ENCODE results near the gene FAM81B.

GRCh38 chr5:93602266-93603014 is 19.4 kb downstream of the NR2F1 start:
- RRBS: no CpG with 5 or more reads among the region's 37 CpGs

- RRBS: 2% methylated on average over 8 of the region's 31 CpGs
These were observed 37.3 kb downstream of the NR2F1 start for GRCh38 chr5:93620275-93620846.

GRCh38 chr5:93620847-93622046 is 38.2 kb downstream of the NR2F1 start:
- RRBS: 6% methylated on average over 23 of the region's 94 CpGs

GRCh38 chr5:94617912-94618422 is 437 bp downstream of the KIAA0825 start:
- RRBS: no CpG with 5 or more reads among the region's 23 CpGs

DNA sequence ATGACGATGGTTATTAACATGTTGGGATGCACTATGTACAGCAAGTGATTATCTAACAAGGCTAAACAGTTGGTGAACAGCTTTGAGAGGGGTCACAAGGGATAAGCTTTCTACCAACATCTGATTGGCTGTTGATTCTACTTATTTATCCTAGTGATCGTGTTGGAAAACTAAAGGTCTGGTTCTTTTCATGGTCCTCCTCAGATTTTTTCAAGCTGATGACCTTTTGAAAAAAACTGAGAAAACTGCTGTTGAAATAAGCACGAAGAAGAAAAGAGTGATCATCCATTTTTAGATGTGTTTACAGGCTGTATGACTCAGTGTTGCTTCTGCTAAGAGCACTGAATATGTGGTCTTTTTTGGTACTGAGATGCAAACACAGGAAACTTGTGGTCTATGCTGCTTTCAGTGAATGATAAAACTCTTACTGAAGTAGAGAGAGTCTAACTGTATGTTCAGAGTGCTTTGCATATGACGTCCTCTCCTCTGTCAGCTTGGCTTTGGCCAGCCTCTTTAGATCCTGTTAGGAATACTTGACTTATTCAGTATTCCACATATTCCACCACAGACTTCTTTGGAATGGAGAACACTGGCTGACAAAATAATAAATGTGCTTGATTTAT is 174.8 kb downstream of the SLF1 start:
- RRBS: no CpG with 5 or more reads among the region's 4 CpGs

- RRBS: no CpG with 5 or more reads among the region's 8 CpGs
These were observed 252.2 kb downstream of the SLF1 start for GRCh38 chr5:94870681-94871102.

DNA sequence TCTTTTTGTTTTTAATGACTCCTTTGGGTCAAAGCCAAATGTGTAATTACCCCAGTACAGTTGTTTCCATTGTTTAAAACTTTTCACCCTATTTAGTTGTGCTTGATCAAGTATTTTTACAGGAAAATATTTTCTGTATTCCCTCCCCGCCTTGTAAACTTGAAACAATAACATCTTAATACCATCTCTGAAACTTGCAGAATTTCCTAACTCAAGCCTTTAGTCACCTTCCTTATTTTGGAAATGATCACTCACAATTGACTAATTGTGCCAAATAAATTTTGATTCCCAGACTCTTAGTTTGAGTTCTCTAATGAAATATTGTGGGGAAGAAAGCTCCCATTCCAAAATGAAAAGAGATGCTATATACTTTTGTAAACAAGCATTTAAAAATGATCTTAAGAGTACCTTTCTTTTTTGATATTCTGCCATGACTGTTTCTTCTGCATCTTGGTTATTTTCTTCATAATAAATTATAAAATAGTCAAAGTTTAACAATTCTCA is 208.0 kb downstream of the MCTP1 start:
- RRBS: no CpG with 5 or more reads among the region's 1 CpG

GRCh38 chr5:95391051-95391492 is at the start of gene FAM81B:
TSS of gene FAM81B (plus strand) at chr5:95391366.
- RRBS: no CpG with 5 or more reads among the region's 2 CpGs

DNA sequence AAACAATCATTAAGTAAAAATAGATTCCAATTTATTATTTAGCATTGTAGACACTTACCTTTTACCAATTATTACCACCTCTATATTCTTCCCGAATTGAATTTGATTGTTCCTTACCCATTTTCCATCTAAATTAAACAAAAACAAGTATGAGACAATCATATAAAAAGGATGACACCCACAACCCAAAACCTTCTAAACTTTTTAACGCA is 4.3 kb downstream of the SKIC3 start:
- RRBS: no CpG with 5 or more reads among the region's 2 CpGs

- RRBS: 3% methylated on average over 29 of the region's 123 CpGs
These were observed 658 bp downstream of the GPR150 start for GRCh38 chr5:95620234-95621255.

DNA sequence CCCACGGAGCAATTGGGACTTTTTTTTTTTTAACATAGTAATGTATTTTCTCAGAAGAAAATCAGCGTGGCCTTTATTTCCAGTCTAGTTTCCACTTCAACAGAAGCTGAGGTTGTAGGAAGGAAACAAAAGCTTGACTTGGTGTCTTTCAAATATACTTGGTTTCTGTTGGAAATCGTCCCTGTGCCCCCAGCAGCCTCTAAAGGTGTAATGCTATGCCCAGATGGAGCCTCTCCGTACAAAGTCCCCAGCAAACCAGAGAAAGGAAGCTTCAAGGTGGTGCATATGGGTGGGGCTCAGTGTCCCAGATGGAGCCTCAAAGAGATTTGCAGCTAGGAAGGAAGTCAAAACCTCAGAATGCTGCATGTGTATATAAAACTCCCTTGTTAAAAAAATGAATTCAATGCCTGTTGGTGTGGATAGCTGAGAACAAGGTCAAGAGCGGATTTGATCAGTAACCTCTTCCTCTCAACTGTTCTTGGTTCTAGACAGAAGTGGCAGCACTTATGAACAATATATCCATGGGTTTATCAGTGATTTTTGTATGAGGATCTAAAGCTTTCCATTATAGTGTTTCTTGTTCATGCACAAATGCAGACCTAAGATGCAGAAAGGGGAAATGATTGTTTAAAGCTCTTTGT is 2.4 kb downstream of the GPR150 start:
- RRBS: no CpG with 5 or more reads among the region's 5 CpGs

DNA sequence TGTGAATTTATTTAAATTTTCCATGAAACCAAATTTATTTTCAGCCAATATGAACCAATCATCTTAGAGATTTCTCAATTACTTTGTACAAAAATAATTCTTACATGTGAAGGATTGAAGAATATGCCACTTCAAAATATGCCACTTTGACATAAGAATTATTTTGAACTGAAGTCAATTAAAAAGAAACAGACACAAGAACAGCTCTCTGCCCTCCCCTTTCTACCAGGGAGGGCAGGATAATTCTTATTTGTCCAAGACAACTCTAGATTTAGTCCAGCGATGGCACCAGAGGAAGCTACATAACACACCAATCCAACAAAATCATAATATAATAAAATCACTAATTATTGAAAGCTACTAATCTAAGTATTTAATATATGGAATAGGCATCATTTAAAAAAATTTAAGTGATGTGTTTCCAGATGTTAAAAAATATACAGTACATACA is 11.8 kb upstream of the SPATA9 start:
- RRBS: no CpG with 5 or more reads among the region's 1 CpG

- RRBS: no CpG with 5 or more reads among the region's 5 CpGs
These were observed 20.8 kb upstream of the RHOBTB3 start for GRCh38 chr5:95710423-95710702.

- RRBS: no CpG with 5 or more reads among the region's 3 CpGs
These were observed 7.6 kb upstream of the RHOBTB3 start for GRCh38 chr5:95723416-95724023.

DNA sequence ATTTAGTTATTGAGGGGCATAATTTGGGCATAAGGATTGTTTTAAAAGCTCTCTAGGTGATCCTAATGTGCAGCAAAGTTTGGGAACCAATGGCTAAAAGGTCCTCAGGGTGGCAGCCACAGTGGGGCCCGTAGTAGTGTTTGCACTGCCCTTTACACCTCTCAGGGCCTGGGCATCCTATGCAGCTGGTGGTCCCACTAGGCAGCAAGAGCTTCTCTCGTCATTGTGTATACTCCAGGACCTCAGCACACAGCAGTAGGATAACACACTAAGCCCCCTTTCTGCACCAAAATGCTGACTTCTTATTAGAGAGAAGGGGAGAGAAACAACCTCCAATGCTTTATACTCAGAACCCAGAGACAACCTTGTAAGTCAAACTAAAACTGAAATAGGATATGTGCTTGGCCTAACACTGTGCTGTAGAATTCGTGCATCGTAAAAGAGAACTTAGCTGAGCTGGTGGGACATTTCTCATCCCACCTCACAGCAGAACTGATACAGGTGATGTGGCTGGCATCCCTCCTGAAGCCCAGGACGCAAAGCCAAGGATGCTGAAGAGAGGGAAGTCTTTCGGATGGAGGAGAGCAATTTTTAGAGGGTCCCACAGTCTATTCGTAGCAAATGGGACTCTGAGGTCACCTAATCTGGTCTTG is 1.2 kb downstream of the GLRX start:
- RRBS: no CpG with 5 or more reads among the region's 7 CpGs

- RRBS: no CpG with 5 or more reads among the region's 5 CpGs
These were observed 19.3 kb upstream of the GLRX start for GRCh38 chr5:95841739-95842379.

GRCh38 chr5:95843620-95844652 is 21.4 kb upstream of the GLRX start:
- RRBS: no CpG with 5 or more reads among the region's 12 CpGs

DNA sequence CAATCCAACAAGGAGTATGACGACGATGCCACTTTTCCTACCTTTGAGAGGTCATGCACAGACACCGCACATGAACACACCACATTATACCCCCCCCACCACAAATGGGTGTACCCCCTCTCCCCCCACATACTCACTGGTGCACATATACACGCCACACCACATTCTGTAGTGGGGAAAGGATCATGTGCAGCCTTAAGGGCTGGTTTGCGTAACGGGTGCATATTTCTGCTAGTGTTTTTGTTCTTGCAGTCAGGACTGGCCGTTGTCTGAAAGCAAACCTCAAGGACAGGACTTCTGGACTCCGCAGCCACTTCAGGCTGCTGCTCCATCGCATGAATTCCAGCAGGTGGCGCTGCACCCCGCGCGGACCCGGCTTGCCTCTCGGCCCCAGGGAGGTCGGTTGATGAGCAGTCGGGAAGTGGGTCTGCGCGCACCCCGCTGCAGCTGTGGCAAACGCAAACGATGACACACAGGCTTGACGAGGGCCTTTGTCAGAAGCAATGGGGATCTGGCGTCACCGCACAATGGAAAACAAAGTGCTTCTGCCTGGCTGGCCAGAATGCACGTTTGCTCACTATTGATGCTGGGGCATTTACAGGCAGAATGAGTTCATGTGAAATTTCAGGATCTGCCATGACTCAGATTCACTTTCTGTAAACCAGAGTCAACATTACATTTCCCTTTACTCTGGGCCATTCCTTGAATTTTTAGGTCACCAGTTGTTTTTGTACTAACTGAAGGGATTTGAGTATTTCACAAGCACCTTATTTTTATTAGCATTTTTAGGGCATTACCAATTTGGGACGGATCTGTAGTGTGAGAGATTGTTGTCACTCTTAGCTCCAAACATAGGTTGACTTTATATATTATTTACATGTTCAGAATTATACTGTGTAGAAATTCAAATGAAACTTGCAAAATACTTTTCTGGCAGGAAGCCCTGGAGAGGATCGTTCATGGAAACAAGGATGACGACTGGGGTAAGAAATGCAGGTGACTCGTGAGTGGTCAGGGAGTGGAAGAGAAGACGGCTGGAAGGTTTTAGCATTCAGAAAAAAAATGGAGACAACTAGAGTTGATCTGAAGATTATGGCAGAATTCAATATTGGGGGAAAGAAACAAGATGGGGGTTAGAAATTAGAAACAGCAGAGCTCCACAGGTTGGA is 36.4 kb upstream of the GLRX start:
- RRBS: no CpG with 5 or more reads among the region's 31 CpGs

DNA sequence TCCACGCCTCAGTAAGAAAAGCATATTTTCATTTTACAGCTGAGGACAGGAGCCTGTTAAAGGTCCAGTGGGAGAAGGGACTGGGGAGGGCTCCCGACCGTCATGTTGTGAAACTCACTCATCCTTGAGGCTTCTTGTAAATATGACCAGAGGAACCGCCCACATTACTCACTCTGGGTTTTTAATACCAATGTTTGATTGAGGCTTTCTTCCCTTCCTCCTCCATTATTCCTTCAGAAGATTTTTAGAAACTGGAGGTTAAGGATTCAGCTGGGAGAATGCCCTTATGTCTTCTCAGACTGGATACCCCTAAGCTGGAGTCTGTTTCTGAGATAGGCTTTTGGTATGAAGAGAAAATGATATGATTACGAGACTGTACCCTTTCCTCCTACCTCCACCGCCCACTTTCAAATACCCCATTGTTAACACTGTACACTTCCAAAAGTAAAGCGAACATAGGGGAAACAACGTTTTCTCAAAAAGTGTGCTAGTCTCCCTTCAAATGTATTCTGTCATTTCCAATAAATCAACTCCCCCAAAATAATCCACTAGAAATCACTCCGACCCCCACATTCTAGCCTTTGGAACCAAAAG is 61.6 kb upstream of the GLRX start:
- RRBS: no CpG with 5 or more reads among the region's 9 CpGs